Cerebral cortex (tissue), 2 donors: ENCODE measurements around the genes TMEM98 and C17orf50.

DNA sequence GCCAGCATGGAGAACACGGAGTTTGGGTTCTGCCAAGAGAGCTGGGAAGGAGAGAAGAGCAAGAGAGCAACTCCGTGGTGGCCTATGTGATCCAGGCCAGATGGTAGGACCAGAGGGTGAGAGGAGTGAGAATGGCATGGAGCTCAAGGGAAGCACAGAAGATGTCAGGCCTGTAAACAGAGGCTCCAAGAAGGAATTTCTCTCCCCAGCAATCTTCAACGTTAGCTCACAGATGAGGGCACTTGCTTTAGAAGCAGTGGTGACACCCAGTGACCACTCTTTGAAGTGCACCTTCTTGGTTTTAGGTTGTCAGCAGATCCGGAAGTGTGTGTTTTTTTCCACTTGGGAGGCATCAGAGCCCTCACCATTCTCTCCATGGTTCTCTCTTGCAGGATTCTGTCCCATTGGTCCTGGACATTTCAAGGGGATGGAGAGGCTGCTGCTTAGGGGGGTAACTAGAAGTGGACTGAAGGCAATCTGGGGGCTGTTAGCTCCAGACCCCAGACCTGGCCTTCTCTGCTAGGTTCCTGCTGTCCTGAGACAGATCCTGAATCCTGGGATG lies 18.1 kb upstream of the TMEM98 start:
- PRO-cap, 2 experiments = no peak in any of the 2 experiments

DNA sequence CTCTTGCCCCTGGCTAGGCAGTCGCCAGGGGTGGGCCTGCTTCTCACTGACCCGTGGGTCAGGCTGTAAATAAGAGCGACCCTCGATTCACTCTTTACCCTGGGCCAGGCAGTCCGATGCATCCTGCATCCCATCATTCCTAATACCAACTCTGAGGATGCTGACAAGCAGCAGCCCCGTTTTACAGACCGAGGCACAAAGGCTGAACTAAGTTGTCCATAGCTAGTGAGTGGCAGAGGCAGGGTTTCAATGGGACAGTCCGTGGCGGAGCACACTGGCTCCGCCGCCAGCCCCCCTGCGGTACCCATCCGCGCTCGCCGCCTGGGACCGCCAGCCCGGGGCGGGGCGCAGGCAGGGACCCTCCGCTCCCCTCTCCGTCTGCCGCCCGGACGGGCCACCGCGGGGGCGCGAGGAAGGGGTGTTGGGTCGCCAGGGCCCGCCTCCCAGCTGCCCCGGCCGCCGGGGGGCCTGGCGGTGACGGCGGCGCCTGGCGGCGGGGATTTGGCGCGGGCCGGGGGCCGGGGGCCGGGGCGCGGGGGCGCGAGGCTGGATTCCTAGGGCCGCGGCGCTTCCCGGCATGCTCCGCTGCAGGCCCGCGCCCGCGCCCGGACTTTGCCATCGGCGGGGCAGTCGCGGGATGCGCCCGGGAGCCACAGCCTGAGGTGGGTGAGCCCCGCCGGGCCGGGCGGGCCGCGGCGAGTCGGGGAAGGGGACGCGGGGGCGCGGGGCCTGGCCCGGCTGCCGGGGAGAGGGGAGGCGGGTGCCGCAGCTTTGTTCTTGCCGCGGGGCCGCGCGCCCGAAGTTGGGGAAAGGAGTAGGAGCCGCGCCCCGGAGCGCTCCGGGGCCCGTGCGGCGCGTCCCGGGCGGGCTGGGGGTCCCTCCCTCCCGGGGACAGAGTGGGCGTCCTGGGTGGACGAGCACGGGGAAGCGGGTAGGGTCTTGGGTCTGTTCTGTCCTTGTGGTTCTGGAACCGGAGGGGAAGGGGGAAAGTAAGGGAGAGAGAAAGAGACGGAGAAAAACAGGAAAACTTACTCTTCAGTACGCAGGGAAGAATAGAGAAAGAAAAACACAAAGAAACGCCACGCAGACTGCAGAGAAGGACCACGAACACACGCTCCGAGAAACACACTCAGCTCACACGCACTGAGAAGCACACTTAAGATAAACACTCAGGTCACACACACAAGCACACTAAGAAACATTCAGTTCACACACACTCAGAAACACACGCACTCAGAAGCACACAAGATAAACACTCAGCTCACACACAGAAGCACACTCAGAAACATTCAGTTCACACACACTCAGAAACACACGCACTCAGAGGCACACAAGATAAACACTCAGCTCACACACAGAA lies at the start of gene TMEM98:
Gene TMEM98, plus strand, starts transcription at position 578 of the 1,360 bp plus-strand sequence.
- PRO-cap, 2 experiments = peak in 1 of 2 experiments; most common plus-strand start position 618 of the sequence (in 1); most common minus-strand start position 248 of the sequence (in 1)

- PRO-cap, 2 experiments = no peak in any of the 2 experiments
Observed at GRCh38 chr17:32954499-32955069, 26.6 kb downstream of the TMEM98 start.

GRCh38 chr17:33290873-33292052 lies 1.8 kb downstream of the ASIC2 start:
- PRO-cap, 2 experiments = peak in 1 of 2 experiments; most common plus-strand start chr17:33291053 (in 1); most common minus-strand start chr17:33291599 (in 1)

GRCh38 chr17:33523437-33523975 lies 230.4 kb upstream of the ASIC2 start:
- PRO-cap, 2 experiments = peak in 1 of 2 experiments; most common plus-strand start chr17:33523731 (in 1); most common minus-strand start chr17:33523671 (in 1)

DNA sequence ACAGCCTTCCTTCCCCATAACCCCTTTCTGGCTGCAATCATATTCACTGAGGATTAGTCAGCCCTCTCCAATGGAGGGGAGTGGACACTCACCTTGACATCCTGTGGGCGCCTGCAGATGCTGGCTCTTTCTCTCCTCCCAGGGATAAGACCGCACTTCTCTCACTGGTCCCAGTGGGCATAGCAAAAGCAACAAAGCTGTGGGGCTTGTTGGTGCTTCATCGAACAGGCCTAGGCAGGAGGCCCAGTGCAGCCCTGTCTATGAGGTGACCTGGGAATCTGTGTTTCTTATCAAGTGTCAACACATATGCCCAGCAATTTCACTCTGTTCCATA lies 271.0 kb upstream of the CCL2 start:
- PRO-cap, 2 experiments = no peak in any of the 2 experiments

GRCh38 chr17:34598359-34598745 lies 19.0 kb downstream of the TMEM132E start:
- PRO-cap, 2 experiments = peak in 1 of 2 experiments; most common plus-strand start chr17:34598646 (in 1); most common minus-strand start chr17:34598482 (in 1)

DNA sequence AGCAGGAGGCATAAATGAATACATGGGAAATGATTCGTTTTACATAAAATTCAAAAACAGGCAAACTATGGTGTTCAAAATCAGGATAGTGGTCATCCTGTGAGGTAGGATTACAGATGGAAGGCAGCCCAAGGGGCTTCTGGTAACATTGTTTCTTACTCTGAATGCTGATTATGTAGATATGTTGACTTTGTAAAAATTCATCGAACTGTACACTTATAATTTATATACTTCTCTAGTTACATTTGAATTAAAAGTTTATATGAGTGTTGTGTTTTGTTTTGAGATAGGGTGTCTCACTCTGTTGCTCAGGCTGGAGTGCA lies 24.9 kb downstream of the RFFL start:
- PRO-cap, 2 experiments = no peak in any of the 2 experiments

DNA sequence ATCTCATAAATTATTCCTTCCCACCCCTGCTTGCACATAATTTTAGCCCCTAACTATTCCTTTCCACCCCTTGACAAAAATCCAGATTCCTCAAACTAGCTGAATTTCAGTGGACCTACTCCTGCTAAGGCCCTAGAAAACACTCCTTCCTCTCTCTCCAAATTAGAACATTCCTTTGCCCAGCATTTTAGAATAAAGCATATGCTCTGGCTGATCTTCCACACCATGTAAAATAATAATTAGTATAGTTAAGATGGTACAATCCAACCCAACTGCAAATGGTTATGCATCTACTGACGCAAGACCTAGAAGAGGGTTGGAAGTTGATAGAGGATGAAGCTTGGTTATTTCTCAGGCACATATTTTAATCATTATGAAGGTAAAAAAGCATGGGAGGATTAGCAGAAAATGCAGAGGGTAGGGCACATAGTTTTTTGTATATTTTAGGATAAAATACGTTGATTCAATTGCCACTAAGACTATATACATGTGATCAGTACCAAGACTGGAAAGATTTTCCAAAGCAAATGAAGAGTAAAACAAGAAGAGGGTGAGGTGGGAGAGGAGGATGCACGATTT lies 16.6 kb upstream of the RFFL start:
- PRO-cap, 2 experiments = no peak in any of the 2 experiments

DNA sequence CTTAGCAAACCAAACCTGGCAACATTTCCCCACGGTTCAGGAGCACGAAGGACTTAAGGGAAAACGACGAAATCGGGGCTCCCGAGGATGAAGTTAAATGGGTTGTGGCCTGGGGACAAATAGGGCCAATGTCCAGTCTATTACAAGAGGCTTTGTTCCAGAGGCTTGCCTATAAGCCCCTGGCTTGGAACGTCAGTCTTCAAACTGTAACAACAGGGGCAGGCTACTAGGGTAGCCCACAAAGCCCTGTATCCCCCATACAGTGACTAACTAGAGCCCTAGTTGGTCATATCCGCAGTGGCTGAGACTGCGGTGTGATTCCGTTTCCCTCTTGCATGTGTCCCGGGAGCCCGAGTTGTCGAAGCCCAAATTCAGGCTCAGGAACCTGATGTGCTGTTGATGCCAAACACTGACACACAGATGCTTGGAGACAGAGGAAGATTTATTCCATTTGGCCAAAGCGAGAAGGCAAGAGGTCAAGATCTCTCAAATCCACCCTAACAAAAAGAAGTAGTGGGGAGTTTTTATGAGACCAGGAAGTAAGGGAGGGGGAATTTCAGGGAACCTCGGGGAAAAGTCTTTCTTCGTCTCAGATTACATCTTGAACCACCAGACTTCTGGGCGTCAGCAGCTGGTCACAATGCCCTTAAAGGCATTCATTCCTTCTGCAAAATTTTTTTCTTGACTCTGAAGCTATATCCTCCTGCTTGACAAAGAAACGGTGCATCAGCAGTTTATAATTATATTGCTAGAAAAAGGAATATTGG lies 736 bp downstream of the SLFN5 start:
- PRO-cap, 2 experiments = peak in 1 of 2 experiments; most common plus-strand start position 258 of the sequence (in 1); most common minus-strand start position 104 of the sequence (in 1)

DNA sequence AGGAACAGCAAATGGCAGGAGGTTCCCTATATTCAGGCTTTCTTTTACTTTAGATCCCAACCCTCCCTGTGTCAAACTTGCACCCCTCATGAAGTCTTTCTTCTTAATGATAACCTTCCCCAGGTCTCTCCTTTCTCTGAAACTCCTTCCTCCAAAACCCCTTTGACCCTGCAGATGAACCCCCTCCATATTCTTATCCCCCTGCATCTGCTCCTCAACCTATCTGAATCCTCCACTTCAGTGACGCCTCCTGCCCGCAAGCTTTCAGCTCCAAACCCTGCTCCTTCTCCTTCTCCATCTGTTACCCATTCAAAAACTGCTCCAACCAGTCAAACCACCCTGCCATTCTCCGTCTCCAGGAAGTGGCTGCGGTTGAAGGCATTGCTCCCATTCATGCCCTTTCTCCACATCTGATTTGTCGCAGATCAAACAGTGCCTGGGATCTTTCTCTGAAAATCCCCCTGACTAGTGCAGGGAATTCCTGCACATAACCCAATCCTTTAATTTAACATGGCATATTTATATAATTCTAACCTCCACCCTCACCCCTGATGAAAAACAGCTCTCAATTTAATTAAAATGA lies 56.2 kb downstream of the SLFN5 start:
- PRO-cap, 2 experiments = no peak in any of the 2 experiments

GRCh38 chr17:35312528-35313823 lies 60.4 kb downstream of the SLFN11 start:
- PRO-cap, 2 experiments = no peak in any of the 2 experiments

- PRO-cap, 2 experiments = no peak in any of the 2 experiments
Observed at GRCh38 chr17:35409738-35410703, 22.3 kb downstream of the SLFN12 start.

- PRO-cap, 2 experiments = no peak in any of the 2 experiments
Observed at GRCh38 chr17:35603337-35603730, 16.2 kb downstream of the AP2B1 start.

DNA sequence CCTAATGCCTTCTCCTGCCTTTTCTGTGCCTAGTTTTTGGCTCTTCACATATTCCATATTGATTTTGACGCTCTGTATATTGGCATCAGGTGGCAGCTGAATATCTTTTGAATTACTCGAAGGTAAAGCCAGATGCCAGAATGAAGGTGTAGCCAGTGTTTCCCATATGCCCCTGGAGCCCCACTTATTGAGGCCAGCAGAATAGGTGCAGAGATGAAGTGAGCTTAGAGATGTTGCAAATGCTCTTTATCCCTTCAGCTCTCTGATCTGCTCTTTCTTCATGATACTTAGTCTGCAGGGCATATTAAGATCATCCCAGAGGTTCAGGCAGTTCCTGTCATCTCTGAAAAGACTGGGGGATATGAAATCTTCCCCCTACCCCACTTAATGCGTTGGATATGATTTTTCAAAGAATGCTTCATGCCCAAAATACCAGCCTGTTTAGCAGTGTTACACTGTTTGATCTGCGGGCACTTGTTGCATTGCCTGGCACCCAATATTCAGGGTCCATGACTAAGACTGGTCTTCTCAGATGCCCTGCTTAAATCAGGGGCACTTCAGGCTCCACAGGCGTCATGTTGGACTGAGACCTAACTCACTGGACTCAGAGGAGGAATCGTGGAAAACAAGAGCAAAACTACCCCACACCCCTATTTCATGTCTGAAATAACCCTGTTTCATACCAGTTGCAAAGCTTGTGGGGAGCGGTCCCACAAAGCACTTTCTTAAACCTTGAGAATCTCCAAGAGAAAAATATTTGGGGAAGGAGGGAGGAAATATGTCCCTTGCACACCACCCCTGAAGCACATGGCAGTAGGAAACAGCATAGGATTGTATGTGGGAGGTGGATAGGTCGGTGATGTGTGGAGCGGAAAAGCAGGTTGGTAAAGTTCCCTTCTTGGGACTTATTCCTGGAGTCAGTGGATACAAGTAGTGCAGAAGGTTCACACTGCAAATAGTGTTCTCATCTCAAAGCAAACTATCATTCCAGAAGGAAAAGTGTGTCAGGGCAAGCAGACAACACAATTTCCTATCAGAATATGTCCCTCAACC lies 6.3 kb upstream of the RASL10B start:
- PRO-cap, 2 experiments = no peak in any of the 2 experiments

DNA sequence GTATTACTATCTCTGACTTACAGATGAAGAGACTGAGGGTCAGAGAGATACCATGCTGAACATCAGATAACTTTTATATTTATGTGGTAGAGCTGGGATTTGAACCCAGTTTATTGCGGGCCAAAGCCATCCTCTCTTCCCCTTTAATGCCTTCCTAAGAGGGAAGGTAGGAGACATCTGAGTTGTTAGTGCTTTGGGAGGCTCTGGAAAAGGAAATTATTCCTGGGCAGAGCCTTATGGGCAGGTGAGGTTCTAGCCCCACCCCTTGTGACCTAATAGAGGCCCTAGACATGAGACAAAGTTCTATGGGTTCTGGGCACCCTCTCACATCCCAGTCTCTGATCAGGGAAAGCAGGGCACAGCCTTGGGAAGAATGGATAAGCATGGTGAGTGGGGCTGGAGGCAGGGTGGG lies at the start of gene C17orf50:
Gene C17orf50, plus strand, starts transcription at position 319 of the 412 bp plus-strand sequence.
- PRO-cap, 2 experiments = no peak in any of the 2 experiments

GRCh38 chr17:35773681-35774331 lies 13.1 kb downstream of the C17orf50 start:
- PRO-cap, 2 experiments = no peak in any of the 2 experiments

DNA sequence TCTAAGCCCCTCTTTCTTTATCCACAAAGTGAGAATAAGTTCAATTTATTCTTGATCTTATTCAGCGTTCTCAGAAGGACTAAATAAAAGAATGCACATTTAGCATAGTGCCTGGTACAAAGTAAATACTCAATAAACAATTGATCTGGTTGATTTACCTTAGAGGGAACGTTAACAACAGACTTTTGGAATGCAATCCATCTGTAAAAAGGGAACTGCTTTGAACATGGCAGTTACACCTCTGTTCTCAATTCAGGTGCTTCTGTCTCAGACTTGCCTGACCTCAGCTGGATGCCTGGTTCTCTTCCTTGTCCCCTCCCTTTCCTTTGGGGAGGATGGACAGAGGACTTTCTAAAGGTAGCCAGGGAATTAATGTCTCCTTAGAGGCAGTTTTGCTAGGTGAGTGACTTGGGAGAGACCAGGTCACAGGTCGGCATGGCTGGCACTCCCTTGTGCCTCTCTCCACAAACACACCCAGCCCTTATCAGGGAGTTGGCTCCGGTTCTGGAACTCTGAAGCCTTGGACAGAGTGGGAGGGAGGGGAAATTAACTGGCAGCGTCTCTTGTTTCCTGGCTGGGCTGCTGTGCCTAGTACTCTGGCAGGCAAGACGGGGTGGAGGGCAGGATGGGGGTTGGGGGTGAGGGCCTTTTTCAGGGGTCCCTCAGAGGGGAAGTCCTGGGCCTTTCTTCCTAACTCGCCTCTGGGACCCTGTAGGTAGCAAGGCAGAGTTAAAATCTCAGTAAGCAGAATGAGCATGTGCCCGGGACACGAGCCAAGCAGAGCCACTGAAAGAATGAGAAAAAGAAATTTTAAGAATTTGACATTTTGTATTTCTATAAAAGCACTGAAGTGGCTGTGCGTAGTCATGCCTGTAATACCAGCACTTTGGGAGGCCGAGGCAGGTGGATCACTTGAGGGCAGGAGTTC lies 12.0 kb downstream of the MMP28 start:
- PRO-cap, 2 experiments = no peak in any of the 2 experiments

DNA sequence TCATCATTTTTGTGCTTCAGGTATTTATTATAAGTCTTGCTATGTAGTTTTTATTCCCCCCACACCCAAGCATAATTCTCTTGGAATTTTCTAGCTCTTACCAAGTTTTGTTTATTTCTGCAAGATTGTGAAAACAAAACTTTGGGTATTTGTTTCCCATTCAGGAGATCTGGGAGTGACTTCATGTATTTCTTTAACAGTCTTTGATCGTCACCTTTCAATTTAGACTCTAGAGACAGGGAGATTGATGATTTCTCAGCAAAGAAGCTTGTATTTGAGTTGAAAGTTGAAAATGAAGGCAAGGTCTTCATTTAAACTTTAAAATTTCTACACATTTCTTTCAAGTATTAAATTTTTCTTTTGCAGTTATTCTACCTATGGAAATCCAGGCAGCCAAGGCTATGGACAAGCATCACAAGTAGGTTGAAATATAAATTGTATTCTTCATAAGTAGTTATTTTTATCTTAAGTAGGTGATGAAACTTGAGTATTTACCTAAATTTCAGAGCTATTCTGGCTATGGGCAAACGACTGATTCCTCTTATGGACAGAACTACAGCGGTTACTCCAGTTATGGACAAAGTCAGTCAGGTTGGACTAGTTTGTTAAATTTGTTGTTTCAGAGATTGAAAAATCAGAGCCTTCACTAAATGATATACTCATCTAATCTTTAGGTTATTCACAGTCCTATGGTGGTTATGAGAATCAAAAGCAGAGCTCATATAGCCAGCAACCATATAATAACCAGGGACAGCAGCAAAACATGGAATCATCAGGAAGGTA lies 10.6 kb downstream of the TAF15 start:
- PRO-cap, 2 experiments = no peak in any of the 2 experiments

DNA sequence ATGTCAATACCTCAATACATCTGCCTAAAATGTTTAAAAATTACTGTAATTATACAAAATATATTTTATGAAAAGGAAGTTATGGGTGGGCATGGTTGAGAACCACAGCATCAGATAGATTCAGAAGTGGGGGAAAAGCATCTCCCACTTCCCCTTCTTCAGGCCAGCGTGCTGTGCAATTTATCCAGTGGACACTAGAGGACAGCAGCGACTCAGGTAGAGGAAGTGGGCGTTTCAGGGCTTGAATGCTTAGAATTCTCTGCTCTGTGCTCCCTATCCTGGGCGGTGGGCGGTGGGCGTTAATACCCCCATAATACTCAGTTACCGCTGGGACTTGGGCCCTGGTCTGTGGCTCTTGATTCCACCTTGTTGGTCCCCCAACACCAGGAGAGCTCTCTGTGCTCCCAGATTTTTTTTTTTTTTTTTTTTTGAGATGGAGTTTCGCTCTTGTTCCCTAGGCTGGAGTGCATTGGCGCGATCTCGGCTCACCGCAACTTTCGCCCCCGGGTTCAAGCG lies 3.6 kb upstream of the LYZL6 start:
- PRO-cap, 2 experiments = no peak in any of the 2 experiments